Heart (tissue), 3 donors: ENCODE data around the genes ERCC6L2 and FOXE1.

DNA sequence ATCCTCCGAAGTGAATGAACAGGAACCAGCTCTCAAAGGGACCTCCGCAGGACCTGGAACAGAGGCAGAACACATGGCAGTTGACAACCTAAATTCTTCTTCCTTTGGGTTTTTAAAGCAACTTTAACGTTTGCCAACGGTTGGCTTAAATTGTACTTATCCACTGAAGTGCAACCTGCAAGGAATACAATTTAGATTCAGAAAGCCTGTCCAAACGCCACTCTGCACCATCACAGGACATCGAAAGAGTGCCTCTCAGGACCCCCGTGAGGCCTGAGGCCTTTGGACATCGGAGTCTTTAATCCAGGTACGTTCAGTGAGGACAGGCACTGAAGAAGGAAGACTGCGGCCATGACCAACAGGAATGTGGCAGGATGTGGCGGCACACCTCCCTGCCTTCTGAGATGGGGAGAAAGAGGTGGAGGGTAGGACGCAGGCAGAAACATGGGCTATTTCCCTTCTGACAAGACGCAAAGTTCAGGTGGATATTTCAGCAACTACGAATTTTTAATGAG is 205.9 kb downstream of the FANCC start:
- RAMPAGE, long total RNA, 2 experiments = no peak in any of the 2 experiments

- RAMPAGE, long total RNA, 2 experiments = no peak in any of the 2 experiments
These were observed 149.4 kb downstream of the FANCC start for GRCh38 chr9:95168147-95168500.

DNA sequence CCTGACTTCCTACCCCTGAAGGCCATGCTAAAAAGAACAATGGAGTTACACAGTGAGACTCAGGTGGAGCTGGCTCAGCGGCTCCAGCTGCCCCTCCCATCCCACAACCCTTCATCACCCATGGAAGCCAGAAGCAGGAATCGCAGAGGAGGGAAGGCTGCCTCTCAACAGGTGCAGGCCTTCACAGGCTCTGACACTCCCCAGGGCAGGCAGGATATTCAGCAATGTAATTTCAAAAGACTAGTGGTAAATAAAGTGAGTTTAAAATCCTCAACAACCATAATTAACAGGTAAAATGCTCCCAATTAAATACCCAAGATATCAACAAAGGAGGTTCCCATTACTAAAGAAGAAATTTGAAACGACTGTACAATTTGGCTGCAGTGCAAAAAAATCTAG is 67.4 kb downstream of the FANCC start:
- RAMPAGE, long total RNA, 2 experiments = no peak in any of the 2 experiments

GRCh38 chr9:95709095-95709328 is 166.5 kb upstream of the ERCC6L2 start:
- RAMPAGE, long total RNA, 2 experiments = no peak in any of the 2 experiments

GRCh38 chr9:95874846-95875742 is at the start of gene ERCC6L2:
ERCC6L2 (plus strand) TSS chr9:95875691.
- RAMPAGE, long total RNA, 2 experiments = no peak in any of the 2 experiments

DNA sequence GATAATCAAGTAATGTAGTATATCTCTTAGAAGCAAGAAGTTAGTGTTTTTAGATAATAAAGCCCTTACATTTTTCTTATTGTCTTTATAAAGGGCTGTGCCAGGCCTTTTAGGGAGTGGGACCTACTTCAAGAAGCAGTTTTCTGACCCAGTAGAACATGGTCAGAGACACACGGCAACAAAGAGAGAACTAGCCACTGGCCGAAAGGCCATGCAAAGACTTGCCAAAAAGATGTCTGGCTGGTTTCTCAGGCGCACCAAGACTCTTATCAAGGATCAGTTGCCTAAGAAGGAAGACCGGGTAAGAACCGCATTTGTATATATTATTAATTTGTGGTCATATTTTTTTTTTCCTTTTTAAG is 40.6 kb downstream of the ERCC6L2 start:
- RAMPAGE, long total RNA, 2 experiments = no peak in any of the 2 experiments

DNA sequence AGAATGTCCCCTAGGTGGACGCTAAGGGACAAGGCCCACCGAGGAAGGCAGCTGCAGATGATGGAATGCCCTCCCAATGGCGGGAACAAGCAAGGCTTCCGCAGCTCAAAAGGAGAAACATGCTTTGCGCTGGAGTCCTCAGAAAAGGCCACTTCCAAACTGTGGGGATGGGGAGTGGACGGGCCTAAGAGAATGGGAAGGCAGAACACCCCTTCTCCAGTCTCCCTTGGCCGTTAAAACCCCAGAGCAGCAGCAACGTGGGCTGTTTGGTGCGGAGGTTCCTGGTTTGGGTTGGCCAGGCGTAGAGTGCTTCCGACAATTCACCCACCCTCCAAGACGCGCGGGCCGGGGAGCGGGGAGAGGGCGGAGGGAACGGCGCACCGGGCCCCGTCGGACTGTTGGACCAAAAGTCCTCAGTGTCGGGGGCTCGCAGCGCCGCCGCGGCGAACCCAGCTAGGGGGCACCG is 145.1 kb downstream of the ERCC6L2 start:
- RAMPAGE, long total RNA, 2 experiments = no peak in any of the 2 experiments

GRCh38 chr9:96067053-96067338 is 191.5 kb downstream of the ERCC6L2 start:
- RAMPAGE, long total RNA, 2 experiments = no peak in any of the 2 experiments

- RAMPAGE, long total RNA, 2 experiments = no peak in any of the 2 experiments
These were observed 206.8 kb downstream of the HSD17B3 start for GRCh38 chr9:96095217-96095576.

- RAMPAGE, long total RNA, 2 experiments = no peak in any of the 2 experiments
These were observed 34.5 kb upstream of the HSD17B3 start for GRCh38 chr9:96336353-96336946.

DNA sequence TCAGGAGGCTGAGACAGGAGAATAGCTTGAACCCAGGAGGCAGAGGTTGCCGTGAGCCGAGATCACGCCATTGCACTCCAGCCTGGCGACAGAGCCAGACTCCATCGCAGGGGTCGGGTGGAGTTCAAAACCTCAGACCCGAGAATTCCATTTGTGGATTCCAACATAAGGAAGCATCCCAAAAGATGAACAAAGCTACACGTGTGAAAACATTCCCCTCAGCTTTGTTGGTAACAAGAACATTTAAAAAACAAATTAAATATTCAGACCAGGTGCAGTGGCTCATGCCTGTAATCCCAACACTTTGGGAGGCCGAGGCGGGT is 9.4 kb upstream of the SLC35D2 start:
- RAMPAGE, long total RNA, 2 experiments = no peak in any of the 2 experiments

- RAMPAGE, long total RNA, 2 experiments = no peak in any of the 2 experiments
These were observed 9.5 kb downstream of the ZNF367 start for GRCh38 chr9:96408658-96409065.

DNA sequence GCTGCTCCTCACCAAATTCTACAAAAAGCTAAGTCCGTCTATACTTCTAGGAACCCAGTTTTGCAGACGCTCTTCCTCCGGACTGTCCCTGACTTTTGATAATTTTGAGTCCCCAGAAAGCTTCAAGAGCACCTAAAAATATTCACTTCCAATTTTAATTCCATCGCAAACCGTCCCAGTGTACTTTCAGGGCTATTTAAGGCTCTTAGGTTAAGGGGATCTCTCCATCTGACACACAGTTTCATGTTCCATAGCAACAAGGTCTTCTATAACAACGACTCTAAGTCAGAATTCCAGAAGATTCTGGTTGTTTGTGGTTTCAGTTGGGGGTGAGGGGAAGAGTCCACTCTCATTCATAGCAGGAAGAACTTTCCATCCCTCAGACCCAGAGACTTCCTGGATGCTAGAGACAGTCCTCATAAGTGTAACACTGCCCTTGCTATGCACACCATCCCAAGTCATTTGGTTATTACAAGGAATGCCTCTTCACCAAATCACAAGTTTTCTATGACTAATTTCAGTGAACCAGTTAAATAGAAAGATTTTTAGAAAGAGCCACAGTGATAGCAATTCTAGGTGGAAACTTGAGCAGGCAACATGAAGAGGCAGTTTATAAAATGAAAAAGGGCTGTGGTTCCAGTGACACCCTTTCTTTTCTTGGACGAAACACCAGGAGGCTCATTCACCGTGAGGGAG is 51.3 kb downstream of the HABP4 start:
- RAMPAGE, long total RNA, 2 experiments = no peak in any of the 2 experiments

DNA sequence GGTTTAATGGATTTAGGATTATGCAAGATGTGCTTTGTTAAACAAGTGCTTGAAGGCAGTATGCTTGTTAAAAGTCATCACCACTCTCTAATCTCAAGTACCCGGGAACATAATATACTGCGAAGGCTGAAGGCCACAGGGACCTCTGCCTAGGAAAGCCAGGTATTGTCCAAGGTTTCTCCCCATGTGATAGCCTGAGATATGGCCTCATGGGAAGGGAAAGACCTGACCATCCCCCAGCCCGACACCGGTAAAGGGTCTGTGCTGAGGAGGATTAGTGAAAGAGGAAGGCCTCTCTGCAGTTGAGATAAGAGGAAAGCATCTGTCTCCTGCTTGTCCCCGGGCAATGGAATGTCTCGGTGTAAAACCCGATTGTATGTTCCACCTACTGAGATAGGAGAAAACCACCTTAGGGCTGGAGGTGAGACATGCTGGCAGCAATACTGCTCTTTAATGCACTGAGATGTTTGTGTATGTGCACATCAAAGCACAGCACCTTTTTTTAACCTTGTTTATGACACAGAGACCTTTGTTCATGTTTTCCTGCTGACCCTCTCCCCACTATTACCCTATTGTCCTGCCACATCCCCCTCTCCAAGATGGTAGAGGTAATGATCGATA is 75.0 kb upstream of the CCDC180 start:
- RAMPAGE, long total RNA, 2 experiments = no peak in any of the 2 experiments

GRCh38 chr9:97468672-97469095 is 32.8 kb upstream of the TMOD1 start:
- RAMPAGE, long total RNA, 2 experiments = no peak in any of the 2 experiments

- RAMPAGE, long total RNA, 2 experiments = no peak in any of the 2 experiments
These were observed 9.3 kb downstream of the TMOD1 start for GRCh38 chr9:97510525-97511505.

DNA sequence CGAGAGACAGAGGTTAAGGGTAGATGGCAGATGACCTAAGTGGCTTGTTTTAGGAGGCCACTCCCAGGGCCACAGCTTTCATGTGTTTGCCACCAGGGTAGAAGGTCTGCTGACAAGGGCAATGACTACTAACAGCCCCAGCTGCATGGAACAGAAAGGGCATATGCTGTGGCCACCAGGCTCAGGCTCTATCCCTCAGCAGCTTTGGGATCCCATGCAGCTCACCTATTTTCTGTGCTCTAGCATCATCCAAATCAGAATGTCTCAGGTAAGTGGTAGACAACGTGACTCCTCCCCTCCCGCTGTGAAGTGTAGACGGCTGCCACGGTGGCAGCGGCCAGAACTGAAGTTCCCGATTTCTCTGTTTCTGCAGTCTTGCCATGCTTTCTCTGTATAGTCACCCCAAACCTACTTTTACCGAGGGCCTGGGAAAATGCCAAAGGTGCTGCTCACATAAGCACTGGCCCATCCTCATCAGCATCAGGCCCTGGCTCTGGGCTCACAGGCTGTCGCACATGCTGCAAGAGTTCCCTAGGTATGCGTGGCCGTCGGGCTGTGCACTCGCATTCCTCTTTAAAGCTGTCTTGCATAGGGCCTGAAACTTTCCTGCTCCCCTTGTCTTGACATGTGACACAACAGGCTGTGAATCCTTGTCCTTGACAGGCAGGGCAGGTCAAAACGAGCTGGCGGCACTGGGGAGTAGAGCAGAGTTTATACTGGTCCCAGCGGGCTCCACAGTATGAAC is 31.0 kb downstream of the TSTD2 start:
- RAMPAGE, long total RNA, 2 experiments = no peak in any of the 2 experiments

GRCh38 chr9:97662701-97663292 is 29.2 kb downstream of the NCBP1 start:
- RAMPAGE, long total RNA, 2 experiments = no peak in any of the 2 experiments

GRCh38 chr9:97852847-97853539 is at the start of gene FOXE1:
FOXE1 (plus strand) TSS chr9:97853226.
- RAMPAGE, long total RNA, 2 experiments = no peak in any of the 2 experiments

DNA sequence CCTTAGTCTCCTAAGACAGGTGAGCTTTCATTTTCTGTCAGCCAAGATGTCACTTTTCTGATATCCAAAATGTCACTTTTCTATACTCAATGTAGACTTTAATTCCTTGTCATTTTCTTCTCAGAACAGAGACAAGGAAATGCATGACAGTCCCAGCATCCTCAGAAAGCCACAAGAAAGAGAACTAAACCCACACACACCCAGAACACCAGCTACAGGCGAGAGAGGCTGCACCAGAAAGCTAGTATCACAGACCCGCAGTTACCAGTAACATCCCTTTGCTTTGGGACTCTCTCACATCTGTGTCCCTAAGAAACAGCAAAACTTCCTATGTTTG is 17.1 kb downstream of the TRMO start:
- RAMPAGE, long total RNA, 2 experiments = no peak in any of the 2 experiments